GM12892 (cell line): ENCODE measurements around a stretch of chr12.

DNA sequence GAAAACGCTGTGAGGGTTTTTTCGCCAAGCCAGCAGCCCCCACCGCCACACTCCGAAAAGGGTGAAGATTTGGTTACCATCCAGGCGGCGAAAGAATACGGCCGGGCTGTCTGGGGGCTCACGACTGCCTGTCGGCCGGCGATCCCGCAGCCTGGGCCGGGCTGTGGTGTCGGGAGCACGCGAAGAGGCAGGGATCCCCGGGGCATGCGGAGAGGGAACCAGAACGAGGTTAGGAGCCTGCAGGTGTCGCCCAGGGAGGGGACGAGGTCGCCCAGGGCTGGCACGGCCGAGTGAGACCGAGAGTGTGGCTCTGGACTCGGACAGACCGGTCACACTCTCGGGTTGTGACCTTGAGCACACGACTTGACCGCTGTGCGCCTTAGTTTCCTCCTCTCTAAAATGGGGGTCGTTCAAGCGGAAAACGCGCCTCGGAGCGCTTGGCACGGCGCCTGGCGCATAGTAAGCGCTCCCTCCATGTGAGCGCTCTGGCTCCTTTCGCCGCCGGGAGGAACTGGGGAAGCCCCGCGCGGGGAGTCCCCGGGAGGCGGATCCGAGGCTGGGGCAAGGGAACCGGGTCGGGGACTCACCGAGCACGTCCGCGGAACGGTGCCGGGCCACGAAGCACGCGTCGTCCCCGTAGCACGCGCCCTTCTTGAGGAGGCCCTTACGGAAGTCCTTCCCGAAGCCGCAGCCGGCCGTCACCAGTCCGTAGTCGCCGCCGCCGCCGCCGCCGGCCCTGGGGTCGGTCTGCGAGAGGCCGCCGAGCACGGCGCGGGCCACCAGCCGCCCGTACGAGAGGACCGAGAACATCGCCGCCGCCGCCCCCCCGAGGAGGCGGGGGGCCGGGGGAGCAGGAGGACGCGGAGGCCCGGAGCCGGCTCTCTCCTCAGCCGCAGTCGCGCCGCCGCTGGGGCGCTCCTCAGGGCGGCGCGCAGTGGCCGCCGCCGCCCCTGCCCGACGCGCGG, 614 bp downstream of the PPTC7 start:
- RRBS: under 1% methylated on average over 34 of the region's 118 CpGs

- RRBS: no CpG with 5 or more reads among the region's 6 CpGs
Observed at GRCh38 chr12:110720405-110721196, 22.1 kb downstream of the PPP1CC start.

DNA sequence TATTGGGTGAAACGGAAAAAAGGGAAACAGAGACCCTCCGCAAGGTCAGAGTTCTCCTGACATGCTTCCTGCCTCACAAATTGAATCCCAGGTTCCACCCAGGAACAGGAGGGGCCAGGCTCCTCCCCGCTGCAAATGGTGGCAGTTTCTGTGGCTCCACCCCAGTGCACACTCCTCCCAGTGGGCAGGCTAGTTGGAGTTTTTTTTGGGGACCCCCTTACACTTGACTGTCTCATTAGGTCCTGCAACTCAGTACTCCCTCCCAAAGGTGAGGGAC, 39.4 kb upstream of the PPP1CC start:
- RRBS: no CpG with 5 or more reads among the region's 3 CpGs

DNA sequence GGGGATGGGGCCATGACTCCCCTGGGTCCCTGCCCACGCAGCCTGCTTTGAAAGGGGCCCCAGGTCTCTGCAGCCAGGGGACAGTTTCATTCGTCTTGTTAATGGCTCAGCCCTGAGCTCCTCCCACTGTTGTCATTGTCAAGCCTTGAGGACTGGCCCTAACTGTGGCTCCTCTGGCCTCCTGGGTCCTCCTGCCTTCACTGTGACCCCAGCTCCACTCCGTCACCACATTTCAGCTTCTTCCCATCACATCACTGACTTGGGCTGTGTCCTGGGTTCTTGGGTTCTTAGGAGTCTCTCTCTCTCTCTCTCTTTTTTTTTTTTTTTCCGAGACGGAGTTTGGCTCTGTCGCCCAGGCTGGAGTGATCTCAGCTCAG, 11.5 kb downstream of the MYL2 start:
- RRBS: no CpG with 5 or more reads among the region's 6 CpGs

DNA sequence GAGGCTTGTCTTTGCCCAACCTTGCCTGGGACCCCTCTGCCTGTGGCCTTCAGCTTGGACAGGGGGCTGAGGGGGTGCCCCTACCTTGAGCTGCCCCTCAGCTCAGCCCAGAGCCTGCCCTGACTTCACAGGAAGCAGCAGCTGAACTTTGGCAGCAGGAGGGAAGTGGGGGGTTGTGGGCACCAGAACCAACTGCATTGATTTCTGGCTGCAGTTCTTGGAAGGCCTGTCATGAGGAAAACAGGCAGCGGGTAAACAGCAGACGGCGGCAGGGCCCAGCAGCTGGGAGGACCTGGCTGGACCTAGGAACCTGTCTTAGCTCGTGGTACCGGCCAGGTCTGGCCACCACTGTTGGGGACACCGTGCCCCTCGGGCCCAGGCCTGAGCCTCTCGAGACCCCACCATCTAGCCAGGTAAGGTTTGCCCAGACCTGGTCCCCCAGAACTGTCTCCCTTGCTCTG, 40.6 kb downstream of the CUX2 start:
- RRBS: no CpG with 5 or more reads among the region's 8 CpGs

GRCh38 chr12:111076599-111077541, 42.9 kb downstream of the CUX2 start:
- RRBS: no CpG with 5 or more reads among the region's 28 CpGs

GRCh38 chr12:111183725-111184068, 149.7 kb downstream of the CUX2 start:
- RRBS: no CpG with 5 or more reads among the region's 6 CpGs

DNA sequence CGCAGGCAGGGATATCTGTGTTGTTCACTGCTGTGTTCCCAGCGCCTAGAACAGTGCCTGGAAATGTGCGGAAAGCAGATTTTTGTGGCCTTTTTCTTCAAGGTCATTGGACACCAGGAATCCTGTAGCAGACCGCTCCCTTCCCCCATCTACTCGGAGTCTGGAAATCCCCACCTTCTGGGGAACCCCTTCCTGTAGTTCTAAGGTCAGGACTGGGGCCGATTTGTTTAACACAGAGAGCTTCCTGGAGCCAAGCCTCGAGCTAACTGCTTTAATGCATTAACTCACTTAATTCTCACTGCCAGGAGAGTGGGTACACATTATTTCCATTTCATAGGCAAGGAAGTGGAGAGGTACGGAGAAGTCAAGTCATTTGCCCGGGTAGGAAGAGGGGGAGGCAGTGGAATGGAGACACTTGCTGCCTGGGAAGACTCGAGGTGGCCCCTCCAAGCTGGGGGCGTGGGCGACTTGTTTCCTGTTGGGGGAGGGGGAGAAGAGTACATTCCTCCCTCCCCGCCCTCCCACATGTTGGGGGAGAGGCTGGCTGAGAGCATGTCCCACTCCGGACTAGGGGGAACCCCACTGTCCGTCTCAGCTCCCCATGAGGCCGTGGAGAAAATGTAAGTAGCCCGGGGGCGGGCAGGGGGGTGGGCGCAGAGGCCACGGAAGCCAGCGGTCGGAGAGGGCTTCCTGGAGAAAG, 1.1 kb upstream of the SH2B3 start:
- RRBS: 2% methylated on average over 4 of the region's 22 CpGs

- RRBS: 1% methylated on average over 5 of the region's 26 CpGs
Observed at GRCh38 chr12:111409869-111410991, 4.5 kb downstream of the SH2B3 start.

DNA sequence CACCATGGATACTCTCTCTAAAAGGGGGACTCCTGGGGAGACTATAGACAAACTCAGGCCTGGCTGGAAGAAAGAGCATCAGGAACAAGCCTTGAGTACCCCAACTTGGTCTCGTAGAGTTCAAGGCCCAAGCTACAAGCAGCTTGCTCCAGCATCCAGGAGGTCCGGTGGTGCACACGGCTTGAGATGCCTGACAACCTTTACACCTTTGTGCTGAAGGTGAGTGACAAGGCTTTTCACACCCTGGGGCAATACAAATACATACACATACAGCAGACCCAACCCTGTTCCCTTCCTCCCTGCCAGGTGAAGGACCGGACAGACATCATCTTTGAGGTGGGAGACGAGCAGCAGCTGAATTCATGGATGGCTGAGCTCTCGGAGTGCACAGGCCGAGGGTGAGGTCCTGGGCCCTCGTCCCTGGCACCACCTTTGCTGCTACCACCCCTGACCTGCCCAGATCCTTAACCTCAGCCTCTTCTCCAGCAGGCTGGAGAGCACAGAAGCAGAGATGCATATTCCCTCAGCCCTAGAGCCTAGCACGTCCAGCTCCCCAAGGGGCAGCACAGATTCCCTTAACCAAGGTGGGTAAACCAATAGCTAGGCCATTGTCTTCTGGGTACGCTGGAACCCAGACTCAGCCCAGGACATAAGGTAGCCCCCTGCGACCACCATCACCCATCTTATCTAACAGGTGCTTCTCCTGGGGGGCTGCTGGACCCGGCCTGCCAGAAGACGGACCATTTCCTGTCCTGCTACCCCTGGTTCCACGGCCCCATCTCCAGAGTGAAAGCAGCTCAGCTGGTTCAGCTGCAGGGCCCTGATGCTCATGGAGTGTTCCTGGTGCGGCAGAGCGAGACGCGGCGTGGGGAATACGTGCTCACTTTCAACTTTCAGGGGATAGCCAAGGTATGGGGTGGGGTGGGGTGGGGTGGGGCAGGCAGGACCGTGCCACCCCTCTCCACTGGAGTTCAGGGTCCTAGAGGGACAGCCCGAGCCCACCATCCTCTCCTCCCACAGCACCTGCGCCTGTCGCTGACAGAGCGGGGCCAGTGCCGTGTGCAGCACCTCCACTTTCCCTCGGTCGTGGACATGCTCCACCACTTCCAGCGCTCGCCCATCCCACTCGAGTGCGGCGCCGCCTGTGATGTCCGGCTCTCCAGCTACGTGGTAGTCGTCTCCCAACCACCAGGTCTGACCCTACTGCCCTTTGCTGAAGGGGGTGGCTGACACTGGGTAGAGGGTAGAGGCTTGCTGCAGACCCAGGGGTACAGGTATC, 41.4 kb downstream of the SH2B3 start:
- RRBS: no CpG with 5 or more reads among the region's 37 CpGs

DNA sequence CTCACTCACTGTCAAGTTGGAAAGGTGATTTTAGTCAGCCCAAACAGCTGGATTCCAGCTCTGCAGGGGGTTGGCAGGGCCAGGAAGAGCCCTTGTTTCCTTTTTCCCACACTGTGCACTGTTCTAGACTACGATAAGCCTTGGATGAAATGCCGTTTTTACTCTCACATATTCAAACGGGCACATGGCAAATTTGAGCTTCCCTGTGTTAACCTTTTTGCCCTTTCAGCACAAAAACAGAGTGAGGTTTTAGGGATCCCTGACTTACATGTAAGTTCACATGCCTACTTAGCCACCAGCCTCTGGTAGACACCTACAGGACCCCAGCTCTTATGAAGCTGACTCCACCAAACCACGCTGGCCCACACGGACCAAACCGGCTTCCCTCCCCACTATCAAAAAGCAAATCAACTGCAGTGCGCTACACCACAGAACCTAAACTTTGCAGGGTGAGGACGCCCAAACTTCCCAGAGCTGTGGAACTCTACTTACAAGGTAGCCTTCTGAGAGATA, 48.9 kb downstream of the SH2B3 start:
- RRBS: no CpG with 5 or more reads among the region's 8 CpGs

- RRBS: no CpG with 5 or more reads among the region's 6 CpGs
Observed at GRCh38 chr12:111488110-111488909, 82.6 kb downstream of the SH2B3 start.

GRCh38 chr12:111600194-111600558, 1.1 kb upstream of the ATXN2 start:
- RRBS: no CpG with 5 or more reads among the region's 4 CpGs

GRCh38 chr12:111767043-111767743, 460 bp downstream of the ALDH2 start:
- RRBS: no CpG with 5 or more reads among the region's 37 CpGs

DNA sequence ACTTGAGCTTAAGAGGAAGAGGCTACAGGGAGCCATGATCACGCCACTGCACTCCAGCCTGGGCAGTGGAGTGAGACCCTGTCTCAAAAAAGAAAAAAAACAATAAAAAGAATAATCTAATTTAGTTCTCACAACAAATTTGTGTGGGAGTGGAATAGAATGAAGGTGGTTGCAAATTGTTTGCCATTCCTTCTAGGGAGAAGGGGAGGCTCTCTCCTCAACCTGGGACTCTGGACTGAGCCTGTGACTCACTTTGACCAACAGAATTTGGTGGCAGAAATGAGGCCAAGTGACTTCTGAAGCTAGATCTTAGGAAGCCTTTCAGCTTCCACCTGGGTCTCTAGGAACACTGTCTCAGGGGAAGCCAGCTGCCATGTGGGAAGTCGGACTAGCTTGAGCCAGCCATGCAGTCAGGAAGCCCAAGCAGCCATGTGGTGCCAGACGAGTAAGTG, 14.3 kb downstream of the ALDH2 start:
- RRBS: no CpG with 5 or more reads among the region's 3 CpGs

DNA sequence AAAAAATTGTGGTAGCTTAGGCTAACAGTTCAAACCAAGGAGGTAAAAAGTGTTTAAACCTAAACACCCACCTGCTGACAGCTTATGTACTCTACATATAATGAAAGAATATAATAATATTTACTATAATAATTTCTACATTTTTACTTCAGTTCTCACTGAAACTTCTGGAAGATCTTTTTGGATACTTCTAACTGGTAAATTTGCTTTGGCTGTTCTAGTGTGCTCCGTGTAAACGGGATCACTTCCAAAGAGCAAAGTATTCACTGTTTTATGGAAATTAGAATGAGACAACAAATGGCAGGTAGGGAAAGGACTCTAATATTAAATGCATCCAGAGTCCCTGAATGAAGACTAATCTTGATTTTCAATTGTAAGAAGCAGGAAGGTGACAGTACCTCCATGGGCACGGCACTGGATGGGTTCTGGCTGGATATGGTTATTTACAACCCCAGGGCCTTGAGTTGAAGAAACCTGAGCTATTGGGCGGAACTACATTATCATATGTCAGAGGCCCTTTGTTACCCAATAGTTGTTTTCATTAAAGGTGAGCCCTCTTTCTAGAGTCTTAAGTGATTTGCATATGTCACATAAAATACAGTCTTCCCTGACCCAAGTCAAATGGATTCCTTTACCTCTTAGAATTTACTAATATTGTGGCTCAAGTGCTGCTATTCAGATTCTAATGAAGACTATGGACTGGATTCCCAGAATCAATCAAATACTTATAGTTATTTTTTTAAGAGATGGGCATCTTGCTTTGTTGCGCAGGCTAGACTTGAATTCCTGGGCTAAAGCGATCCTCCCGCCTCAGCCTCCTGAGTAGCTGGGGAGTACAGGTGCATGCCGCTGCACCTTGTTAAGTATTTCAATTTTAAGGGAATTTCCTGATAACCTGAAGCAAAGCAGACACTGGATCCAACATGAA, 10.7 kb downstream of the ERP29 start:
- RRBS: no CpG with 5 or more reads among the region's 8 CpGs

DNA sequence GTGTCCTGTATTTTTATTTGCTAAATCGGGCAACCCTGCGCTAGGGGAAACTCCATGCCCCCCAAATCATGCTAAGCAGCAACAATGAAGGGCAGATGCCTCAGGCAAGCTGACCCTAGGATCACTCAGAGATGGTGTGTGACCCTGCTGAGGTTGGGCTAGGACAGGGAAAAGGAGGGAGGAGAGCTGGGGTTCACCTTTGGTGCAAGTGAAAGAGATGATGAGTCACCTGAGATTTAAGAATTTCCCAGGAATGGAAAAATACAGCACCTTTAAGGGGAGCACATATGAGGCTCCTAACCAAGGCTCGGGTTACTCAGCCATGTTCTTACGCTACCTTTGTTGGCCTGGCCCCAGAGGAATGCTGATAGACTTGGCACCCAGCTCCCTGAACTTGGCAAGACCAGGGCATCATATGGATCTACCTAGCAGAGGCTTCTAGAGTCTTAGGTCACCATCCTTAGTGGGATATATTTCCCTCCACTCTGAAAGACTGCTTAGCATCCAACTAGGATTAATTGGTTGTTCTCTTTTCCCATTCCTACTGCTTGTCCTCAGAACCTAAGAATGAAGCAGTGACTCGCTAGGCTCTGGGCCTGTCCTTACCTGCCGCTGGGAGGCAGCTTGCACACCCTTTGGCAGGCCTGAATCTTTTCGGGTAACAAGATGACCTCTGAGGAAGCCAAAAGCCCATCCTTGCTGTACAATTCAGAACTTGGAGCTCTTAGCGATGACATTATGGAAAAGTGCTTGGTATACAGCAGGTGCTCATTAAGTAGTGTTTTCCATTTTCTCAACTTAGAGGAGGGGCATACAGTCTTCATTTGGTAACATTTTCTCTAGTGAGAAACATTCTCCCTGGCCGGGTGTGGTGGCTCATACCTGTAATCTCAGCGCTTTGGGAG, 4.0 kb upstream of the NAA25 start:
- RRBS: no CpG with 5 or more reads among the region's 10 CpGs

DNA sequence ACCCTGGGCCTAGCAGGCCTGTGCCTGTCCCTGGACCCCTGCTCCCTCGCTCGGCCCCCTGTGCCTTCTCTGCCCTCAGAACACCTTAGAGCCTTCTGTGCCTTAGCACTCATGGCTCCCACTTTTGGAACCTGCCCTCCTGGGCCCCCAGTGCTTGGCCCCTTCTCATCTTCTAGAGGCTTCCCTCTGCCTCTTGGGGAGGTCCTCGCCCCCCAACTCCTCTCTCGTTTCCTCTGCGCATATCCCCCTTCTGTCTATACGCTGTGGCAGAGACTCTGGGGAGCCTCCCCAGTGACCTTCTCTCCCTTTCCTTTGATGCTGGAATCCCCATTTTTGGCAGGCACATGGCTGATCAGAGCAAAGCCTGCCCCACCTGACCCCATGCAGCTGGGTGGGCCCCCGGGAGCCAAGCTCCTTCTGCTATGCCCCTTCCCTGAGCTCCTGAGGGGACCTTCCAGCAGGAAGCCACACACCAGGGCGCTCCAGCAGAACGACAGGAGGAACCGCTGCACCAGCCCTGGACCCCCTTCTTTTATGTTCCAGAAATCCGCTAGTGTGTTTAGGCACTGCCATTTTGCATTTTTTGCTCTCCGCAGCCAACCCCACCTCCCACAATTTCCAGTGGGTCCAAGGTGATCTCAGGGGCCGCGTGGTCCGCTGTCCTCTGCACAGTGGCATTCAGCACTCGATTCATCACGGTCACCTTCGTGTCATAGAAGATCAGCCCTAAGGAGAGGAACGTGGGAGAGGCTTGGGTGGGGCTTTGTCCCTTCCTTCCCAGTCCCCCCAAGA, 44.6 kb downstream of the TRAFD1 start:
- RRBS: no CpG with 5 or more reads among the region's 19 CpGs

- RRBS: no CpG with 5 or more reads among the region's 3 CpGs
Observed at GRCh38 chr12:112283954-112284712, 98.1 kb downstream of the HECTD4 start.